ENCODE measurements around a stretch of chr3.

- PRO-cap: no peak
Observed at GRCh38 chr3:14323230-14323615, 79.2 kb upstream of the SLC6A6 start.

- PRO-cap: no peak
Observed at GRCh38 chr3:14391055-14391783, 11.2 kb upstream of the SLC6A6 start.

DNA sequence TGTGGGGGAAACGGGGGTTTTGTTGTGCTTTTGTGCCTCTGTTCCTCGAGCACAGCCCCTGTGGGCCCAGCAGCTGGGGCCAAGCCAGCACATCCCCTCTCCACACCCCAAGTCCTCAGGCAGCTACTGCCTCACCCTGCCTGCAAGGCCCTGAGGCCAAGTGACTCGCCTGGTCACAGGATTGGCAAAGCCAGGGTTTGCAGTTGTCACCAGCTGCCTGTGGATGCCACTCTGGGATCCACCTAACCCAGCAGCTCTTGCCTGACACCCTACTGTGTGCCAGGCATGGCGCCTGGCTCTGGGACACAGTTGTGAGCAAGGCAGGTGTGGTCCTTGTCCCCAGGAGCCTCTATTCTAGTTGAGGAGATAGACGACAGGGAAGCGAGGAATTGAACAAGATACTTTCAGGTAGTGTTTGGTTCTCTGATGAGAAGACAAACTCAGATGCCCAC lies 39.2 kb downstream of the SLC6A6 start:
- PRO-cap: no peak

DNA sequence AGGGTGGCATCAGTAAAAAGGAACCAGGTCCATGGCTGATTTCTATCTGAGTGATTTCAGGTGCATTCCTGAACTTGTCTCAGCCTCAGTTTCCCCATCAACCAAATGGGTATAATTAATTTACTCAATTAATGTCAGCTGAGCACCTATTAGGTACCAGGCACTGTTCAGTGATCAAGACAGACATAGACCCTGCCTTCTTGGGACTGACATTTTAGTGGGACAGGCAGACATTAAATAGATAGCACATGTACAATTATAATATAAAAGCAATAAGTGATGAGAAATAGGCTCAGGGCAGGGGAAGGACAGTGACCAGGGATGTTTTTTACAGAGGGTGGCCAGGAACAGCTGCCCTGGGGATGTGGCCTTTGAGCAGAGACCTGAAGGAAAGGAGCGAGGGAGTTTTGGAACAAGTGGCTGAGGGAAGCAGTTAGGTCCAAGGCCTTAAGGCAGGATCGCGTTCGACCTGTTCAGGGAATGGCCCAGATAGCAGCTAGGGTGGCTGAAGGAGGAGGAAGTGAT lies 51.1 kb downstream of the SLC6A6 start:
- PRO-cap: no peak

- PRO-cap: no peak
Observed at GRCh38 chr3:14488566-14488894, 51.6 kb downstream of the GRIP2 start.

DNA sequence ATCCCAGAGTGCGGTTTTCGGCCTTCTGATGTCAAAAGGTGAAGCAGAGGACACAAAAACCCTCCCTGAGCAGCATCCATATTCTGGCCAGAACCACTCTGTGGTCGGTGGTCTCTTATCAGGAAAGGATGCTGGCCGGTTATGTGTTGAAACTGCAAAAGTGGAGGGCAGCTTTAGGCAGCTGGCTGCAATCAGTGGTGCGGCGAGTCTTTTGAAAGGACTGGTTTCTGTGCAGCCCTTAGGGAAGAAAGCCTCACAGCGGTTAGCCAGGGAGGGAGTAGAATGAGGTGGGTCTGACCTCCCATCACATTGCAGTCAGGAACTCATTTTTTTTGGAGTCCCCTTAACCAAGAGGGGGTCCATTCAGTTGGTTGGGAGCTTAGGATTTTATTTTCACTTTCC lies 34.6 kb upstream of the CCDC174 start:
- PRO-cap: no peak

- PRO-cap: no peak
Observed at GRCh38 chr3:14803176-14803601, 15.6 kb upstream of the FGD5 start.

DNA sequence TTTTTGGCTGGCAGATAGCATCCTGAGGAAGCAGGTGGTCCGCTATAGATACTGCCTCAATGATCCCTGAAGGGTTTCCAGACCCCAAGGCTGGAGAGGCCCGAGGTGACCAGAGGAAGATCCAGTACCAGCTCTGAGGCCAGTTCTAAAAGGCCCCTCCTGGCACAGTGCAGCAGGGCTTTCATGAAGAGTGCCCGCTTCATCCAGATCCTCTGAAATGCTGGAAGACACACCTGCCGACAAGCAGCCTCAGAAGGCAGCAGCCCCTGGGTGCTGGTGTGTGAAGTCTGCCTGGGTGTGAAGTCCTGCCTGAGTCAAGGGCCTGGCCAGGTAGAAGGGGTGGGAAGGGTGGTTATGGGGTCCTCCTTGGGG lies 14.8 kb downstream of the FGD5 start:
- PRO-cap: unidirectional peak, plus-strand start at position 93 of the sequence

GRCh38 chr3:15043368-15044292 lies 21.5 kb downstream of the MRPS25 start:
- PRO-cap: no peak

DNA sequence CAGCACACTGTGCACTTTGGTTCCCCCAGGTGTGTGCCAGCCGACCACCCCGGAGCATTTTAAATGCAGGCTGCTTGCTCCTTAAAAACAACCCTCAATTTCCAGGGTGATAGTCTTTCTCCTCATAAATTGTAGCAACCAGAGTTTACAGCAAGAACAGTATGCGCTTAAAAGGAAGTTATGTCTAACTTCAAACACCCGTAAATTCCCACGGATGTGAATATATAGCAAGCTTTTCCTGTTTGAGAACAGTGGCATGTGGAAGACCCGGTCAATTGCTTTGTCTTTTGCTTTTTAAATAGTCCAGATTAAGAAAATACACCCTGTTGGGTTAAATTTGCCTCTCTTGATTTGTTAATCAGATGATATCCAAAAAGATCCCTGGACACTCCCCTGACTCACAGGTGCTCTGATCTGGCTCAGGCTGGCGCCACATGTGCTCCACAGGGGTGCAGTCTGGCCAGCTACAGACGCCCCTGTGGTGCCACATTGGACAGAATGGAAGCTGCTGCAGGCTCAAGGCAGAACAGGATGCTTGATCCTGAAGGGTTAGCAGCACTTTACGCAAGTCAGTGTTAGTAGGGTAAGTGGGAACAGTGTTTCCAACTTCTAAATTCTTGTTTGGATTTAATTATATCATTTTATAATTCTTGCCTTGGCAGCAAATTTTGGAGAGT lies 20.7 kb downstream of the MRPS25 start:
- PRO-cap: no peak

DNA sequence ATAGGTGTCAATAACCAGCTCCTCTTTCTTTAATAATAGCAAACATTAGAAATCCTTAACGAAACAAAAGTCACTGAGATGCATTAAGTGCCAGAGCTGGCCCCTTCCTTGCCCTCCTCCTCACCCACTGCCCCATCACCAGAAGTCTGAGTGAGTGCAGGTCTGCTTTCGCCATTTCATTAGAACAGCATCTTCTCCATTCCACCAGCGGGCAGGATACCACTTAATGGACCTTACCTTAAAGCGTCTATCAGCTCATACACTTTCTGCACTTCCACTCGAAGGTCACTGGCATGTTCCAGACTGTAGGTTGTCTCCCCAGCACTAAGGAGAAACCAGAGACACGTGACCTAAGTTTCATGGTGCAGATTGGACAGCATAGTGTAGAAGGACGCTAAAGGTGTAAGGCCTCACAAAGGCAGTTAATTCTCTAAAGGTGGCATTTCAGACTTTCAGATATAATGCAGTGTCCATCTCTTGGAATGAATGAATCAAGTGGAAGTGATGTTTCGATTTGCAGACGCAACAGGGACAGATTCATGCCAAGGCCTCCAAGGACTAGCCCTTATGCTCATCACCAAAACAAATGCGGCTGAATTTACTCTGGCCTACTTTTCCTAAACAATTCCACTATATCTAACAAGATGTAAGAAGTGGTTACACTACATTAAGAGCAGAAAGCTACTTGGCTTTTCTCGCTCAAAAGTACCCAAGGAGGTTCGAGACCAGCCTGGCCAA lies 12.9 kb upstream of the MRPS25 start:
- PRO-cap: no peak

DNA sequence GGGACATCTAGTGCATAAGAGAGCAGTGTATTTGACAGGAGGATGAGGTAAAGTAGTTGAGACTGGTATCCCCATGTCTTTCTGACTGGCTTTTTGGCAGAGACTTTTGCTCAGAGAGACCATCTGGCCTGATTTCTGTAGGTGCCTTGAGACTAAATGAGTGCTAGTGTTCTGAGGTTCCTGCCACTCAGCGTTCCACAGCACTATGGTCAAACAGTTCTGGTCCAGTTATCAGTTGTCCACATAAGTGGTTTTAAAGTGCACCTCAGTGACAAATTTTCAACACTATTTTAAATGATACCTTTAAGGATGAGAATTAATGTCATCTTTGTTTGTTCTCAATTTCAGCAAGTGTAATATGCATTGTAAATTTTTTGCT lies 12.0 kb downstream of the CAPN7 start:
- PRO-cap: no peak

DNA sequence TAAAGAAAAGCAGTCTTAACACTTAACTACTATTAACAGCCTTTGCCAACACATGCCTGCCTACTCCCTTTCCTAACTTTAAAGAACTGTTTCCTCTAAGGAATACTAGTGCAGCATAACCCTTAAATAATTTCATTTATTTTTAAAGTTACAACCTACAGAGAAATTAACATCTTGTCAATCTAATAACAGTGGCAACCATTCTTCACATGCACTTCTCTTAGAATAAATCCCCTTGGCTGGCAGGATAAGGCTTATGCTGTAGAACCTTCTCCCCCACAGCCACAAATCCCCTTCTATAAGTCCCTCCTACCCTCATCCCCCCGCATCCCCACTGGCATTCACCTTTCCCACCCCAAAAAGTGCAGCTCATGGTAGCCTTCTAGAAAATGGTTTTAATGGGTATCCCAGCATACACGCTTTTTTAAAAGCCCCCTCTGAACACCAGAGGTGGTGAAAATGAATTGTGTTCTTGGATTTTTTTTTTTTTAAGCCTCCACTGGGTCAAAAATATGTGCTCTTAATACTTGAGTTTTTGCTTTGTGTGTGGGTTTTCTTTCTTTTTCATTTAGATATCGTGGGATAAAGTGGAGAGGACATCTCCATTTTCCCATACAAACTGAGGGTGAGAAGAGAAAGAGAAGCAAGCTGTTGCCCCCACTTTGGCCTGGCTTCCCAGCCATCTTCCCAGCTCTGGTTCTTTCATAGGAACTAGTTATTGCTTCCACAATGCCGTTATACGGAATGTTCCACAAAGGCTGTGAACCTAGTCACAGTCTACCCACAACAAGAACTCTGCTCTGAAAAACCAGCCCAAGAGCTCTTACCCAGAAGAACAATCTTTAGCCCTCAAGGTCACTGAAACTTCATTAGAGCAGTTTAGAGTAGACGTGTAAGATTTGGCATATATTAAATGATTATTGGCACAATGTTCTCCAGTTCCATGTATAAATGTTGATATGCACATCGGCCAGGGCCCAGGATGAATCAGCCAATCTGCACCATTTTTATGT lies 49.4 kb downstream of the CAPN7 start:
- PRO-cap: no peak

DNA sequence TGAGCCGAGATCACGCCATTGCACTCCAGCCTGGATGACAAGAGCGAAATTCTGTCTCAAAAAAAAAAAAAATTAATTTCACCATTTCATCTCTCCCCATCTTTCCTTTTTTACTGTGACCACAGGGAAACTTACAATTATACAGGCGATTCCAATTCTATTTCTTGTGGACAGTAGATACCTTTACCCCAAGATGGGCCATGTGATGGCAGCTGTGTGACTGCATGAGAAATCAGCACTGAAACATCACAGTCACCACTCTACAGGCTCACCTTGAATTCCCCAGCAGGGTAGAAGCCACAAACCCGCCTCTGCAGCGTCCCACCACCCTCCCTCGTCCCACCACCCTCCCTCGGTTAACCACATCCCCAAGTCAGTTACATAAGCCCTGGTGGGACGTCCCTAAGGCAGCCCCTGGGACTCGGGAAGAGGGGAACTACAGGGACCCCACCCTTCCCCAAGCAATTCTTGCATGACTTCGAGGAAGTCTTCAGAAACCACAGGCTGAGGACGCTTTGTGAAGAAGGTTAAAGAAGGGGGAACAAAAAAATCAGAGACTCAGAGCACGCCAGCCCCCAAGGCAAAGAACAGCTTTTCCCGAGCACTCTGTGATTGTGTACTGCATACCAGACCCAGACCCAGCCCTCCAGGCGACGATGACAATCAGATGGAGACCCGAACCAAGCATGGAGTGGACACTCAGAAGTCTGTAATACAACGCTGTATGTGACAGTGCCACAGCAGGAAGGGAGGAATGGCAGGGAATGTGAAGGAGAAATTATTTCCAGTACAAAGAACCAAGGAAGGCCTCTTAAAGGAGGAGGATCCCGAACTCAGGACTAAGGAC lies 60.5 kb downstream of the SH3BP5 start:
- PRO-cap: unidirectional peak, plus-strand start at position 493 of the sequence

- PRO-cap: no peak
Observed at GRCh38 chr3:15273147-15273639, 59.2 kb downstream of the SH3BP5 start.

DNA sequence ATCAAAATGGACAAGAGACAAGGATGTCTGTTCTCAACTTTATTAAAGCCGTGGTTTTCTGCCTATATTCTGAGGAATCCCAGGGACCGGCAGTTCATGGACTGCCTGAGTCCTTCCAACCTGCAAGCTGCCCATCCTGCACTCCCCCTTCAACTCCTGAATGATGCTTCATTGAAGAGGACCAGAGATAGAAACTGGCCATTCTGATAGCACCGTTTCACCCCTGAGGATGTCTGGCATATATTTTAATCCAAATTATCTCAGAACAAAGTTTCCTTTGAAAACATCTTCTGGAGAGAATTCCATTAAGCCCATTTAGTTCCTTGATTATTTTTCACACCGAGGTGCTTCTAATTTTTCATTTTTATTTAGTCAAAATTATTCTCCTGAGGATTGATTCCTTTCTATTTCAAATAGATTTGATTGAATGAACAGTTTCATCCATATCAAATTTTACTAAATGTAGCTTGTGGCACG lies 54.0 kb downstream of the SH3BP5 start:
- PRO-cap: no peak

DNA sequence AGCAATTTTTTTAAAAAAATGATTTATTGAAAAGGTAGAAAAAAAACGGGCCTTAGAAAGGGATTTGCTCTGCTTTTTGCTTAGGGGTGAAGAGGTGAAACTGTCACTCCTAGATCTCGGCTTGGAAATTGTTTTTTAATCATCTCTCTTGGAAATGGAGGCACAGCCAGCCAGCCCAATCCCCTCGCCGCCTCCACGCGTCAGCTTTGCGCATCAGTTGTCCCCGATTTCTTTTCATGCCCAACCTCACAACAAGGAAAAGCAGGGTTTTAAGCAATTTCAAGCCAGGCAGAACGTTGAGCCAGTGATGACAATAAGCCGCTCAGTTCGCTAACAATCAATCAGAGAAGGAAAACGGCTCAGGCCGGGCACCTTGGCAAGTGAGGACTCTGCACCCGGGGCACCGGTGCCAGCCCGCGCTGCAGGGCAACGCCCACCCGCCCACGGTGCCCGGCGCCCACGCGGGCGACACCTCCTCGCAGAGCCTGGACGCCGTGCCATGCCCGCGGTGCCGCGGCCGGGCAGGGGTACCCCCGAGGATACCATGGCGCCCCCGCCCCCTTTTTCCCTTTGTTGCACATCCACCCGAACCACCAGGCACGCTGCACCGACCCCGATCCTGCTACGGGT lies 859 bp downstream of the SH3BP5 start:
- PRO-cap: bidirectional peak, plus-strand start at position 479 of the sequence, minus-strand start at position 382 of the sequence

DNA sequence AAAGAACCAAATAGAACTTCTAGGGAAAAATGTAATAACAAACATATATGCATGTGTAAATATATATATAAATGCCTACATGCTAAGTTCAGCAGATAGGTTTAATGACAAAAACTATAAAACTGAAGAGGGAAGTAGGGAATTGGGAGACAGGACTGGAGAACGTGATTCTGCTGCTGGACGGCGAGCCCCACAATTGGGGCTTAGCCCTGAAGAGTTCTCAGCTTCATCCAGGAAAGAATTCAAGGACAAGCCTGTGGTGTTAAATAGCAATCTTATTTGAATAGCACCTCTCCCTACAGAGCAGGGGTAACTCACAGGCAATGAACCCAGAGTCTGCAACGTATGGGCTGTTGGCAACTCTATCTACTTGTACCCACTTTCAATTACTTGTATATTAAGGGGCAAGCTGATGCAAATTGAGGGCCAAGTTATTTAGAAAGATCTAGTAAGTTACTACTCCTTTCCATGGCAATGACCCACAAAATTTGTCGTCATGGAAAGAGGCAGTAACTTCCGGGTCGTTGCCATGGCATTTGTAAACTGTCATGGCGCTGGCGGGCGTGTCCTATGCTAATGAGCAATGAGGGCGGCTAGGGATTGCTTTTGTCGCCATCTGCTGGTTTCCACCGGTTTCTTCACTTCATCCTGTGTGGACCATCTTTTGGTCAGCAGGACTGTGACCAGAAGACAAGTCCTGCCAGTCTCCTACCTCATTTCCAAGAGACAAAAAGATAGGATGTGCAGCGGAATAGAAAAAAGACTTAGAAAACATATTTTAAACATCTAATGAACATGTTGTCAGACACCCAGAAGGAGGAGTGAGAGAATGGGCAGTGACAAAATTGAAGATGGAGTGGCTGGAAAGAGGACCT lies 45.7 kb upstream of the SH3BP5 start:
- PRO-cap: unidirectional peak, minus-strand start at position 205 of the sequence

DNA sequence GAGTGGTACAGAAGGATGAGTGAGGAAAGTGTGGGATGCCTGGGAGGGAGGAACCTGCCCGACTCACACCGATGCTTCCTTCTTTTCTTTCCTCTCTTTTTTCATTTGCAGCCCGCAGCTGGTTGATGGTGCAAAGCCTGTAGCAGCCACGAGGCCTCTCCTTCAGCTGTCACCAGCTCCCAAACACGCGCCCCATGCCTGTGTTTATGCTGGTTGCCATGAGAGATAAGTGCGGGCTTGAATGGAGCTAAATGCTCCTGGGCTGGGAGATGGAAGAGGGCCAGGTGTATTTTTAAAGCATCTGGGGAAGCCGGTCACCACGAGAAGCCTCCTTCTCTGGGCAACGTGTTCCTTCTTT lies 9.4 kb downstream of the COLQ start:
- PRO-cap: no peak

DNA sequence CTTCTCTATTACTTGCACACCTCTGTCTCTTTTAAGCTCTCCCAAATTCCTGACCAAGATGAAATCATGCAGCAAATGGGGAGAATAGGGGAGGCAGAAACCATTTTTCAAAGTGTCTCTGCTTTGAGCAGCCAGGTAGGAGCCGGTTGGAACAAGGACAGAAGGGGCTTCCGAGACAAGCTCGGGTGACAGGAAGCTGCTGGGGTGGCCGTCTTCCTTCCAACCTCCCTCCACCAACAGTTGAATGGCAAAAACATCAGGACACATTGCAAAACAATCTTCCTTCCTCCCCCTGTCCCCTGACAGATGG lies 370 bp downstream of the COLQ start:
- PRO-cap: no peak